Measurements from ENCODE around the gene PIGK.

DNA sequence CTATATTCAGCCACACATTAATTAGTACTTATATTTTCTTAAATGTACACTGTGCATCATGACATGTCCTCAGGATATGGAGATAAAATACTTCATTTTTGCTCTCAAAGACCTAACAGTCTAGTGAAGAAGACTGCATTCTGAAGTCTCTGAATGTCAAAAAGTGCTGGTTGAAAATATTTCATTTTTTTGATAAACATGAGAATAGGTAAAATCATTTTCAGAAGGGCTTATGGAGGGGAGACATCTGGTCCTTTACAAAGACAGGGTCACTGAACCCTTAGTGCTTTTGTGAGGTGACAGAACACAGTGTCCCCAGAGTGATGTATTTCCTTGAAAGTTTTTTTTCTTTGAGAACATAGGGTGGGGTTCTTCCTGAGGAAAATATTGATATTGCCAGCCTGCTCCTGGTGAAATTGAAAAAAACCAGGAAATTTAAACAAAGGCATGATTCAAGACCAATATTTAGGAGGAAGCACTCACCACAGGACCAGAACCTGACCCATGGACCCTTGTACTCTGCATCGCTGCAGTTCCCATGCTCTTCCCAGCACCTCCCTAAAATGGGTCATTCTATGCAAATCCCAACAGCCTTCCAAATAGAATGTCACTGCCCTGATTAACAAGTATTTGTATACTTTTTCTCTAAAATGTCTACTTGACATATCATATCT lies 63.6 kb downstream of the ST6GALNAC3 start:
- PRO-cap = no peak
- RAMPAGE, long total RNA, 4 experiments = no peak in any of the 4 experiments

GRCh38 chr1:76198154-76198634 lies 123.6 kb downstream of the ST6GALNAC3 start:
- PRO-cap = no peak
- RAMPAGE, long total RNA, 4 experiments = no peak in any of the 4 experiments

- PRO-cap = no peak
- RAMPAGE, long total RNA, 4 experiments = no peak in any of the 4 experiments
Observed at GRCh38 chr1:76474017-76474527, 393.2 kb upstream of the ST6GALNAC5 start.

DNA sequence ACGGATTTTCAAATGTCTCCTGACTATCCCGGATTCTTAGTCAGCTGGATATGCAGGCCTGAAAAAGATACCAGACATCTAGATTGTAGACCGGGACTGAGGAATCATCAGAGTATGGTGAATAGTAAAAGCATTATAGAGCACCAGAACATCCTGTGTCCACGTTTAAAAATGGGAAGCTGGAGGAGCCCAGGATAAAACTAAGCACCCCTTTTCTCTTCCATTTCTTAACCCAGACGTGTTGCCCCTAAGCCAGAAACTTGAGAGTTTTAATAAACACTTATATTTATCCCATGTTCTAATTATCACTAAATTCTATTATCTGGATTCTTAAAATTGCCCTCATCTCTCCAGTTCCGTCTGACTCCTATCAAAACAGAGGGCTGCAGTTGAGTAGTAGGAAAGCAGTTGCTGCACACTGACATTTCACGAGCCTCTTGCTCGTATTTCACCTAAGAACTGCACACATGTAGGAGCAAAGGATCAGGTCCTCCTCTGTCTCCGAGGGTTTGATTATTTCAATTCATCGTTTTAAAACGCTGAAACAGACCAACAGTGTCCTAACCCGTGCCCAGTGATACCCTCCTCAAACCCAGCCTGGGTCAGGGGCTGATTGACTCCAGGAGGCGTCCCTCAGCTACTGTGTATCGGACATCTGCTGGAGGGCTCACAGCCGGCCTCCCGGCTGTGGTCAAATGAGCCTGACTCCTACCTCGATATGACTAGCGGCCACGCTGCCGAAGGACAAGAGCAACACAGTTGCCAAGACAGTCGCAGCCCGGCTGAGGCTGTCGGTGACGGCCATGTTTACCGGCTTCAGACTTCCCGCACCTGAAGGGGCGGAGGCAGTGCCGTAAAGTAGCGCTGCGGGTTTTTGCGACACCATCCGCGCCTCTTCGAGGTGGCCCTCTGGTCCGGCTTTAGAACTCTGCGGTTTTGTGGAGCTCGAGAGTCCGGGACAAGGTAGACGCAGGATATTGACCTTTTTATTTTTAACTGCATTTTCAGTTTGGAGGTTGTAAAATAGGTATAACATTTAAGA lies at the start of gene PIGK:
PIGK (minus strand) TSS at position 833 of the 1,042 bp plus-strand sequence.
- PRO-cap = no peak
- RAMPAGE, long total RNA, 4 experiments = start-site peak on the minus strand in 4 of 4 experiments, centred at positions 809 to 823 of the sequence, 20 to 459 reads per replicate

GRCh38 chr1:77371025-77371442 lies 89.2 kb downstream of the AK5 start:
- PRO-cap = no peak
- RAMPAGE, long total RNA, 4 experiments = no peak in any of the 4 experiments

- PRO-cap = no peak
- RAMPAGE, long total RNA, 4 experiments = no peak in any of the 4 experiments
Observed at GRCh38 chr1:77889332-77889649, 867 bp downstream of the NEXN start.

GRCh38 chr1:77895719-77895978 lies 7.2 kb downstream of the NEXN start:
- PRO-cap = no peak
- RAMPAGE, long total RNA, 4 experiments = no peak in any of the 4 experiments

DNA sequence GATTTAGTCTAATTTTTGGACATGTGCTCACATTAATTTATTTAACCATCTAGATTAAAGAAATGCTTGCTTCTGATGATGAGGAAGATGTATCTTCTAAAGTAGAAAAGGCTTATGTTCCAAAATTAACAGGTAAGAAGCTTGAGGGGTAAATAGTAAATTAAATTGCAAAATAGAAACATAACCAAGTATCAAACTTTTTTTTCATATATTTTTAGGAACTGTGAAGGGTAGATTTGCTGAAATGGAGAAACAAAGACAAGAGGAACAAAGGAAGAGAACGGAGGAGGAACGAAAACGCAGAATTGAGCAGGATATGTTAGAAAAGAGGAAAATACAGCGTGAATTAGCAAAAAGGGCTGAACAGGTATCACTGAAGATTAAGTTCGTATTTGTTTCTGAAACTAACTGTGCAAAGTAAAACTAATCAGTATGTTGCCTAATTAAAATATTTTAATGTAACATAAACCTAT lies 29.5 kb downstream of the NEXN start:
- PRO-cap = no peak
- RAMPAGE, long total RNA, 4 experiments = no peak in any of the 4 experiments

- PRO-cap = no peak
- RAMPAGE, long total RNA, 4 experiments = no peak in any of the 4 experiments
Observed at GRCh38 chr1:77938165-77938480, 40.7 kb downstream of the FUBP1 start.

DNA sequence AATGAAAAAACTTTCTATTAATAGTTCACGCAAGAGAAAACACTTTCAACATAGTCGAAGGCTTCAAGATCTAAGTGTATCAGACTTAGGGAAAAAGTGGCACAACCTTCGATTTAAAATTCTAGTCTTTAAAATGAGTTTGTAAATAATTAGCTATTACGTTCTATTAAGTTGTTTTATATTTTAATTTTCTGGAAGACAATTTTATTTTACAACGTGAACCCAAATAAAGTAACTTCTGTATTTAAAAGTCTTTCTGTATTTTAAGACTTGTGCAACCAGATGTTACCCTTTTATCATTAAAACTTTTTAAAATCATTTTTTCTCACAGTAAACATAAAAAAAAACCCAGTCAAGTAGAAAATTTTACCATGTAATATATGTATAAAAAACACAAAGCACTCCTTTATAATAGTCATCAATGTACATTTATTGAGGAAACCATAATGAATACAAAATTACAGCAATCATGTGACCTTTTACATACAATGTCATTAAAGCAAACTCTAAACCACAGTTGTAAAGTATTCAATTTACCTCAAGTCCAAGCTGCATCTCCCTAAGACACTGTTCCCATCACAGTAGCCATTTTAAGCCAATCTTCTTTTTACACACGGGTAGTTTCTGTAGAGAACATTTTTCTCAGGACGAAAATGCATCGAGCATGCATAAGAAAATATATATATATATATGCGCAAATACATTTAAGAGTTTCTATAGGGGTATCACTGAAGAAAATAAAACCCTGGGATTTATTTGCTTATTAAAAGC lies 35.0 kb downstream of the FUBP1 start:
- PRO-cap = no peak
- RAMPAGE, long total RNA, 4 experiments = no peak in any of the 4 experiments

- PRO-cap = unidirectional peak, minus-strand start at chr1:78069959
- RAMPAGE, long total RNA, 4 experiments = no peak in any of the 4 experiments
Observed at GRCh38 chr1:78069692-78070175, 24.0 kb downstream of the GIPC2 start.

DNA sequence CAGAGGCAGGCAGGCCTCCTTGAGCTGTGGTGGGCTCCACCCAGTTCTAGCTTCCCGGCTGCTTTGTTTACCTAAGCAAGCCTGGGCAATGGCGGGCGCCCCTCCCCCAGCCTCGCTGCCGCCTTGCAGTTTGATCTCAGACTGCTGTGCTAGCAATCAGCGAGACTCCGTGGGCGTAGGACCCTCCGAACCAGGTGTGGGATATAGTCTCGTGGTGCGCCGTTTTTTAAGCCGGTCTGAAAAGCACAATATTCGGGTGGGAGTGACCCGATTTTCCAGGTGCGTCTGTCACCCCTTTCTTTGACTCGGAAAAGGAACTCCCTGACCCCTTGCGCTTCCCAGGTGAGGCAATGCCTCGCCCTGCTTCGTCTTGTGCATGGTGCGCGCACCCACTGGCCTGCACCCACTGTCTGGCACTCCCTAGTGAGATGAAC lies 155.6 kb downstream of the ADGRL4 start:
- PRO-cap = no peak
- RAMPAGE, long total RNA, 4 experiments = no peak in any of the 4 experiments

DNA sequence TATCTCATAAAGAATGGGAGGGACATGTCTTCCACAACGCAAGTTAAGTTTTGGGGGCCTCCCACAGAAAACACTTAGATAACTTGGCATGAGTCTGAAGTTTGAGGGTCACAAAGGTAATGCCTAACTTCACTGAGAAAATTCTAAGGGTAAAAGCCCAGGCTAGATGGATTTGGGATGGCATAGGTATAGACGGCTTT lies 1038.9 kb upstream of the ADGRL4 start:
- PRO-cap = no peak
- RAMPAGE, long total RNA, 4 experiments = no peak in any of the 4 experiments

DNA sequence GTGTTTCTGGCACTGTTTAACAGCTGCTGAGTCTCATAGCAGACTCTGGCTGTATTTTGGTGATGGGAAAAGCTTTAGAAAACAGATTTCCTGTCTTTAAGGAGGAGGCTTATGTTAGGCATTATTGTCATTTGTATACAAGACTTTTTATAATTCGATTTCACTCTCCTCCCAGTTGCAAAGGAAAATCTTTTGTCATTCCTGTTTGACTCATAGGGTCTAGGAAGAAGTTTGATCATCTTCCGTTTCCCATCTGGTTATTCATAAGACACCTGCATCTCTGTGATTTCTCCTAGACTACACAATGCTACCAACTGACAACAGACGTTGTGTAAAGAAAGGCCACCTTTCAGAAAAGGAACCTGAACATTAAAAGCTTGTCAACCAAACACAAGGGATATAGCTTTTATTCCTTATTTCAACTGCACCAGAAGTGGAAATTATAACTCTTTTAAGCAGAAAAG lies 386.0 kb upstream of the ADGRL2 start:
- PRO-cap = no peak
- RAMPAGE, long total RNA, 4 experiments = no peak in any of the 4 experiments

- PRO-cap = no peak
- RAMPAGE, long total RNA, 4 experiments = no peak in any of the 4 experiments
Observed at GRCh38 chr1:81426163-81426685, 374.5 kb upstream of the ADGRL2 start.

DNA sequence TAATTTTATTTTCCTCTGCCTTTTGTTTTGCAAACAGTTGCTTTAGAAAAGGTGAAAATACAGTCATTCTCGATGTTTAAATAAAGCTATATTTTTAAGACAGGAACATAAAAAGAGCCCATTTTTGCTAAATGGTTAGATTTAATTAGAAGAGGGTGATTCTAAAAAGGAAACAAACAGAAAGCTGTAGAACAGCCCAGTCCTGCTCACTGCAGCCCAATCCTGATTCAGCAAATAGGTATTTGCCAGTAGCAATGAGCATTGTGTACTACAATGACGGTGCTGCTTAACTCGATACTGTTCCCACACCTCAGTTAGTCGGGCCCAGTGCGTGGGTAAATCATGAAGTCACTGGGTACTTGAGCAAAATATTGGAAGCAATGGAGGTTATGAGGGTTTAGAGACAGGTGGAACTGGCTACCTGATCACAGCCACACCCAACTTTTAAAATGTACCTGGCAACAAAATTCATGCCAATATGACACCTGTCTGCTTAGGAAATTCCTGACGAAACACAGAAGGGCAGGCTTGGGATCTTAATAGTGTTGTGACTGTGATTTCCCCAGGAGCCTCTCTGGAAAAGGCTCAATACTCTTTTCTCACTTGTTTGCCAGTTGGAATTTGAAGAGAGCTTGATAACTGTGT lies 101.5 kb upstream of the ADGRL2 start:
- PRO-cap = no peak
- RAMPAGE, long total RNA, 4 experiments = no peak in any of the 4 experiments

- PRO-cap = no peak
- RAMPAGE, long total RNA, 4 experiments = no peak in any of the 4 experiments
Observed at GRCh38 chr1:81820844-81821286, 20.1 kb downstream of the ADGRL2 start.

- PRO-cap = no peak
- RAMPAGE, long total RNA, 4 experiments = no peak in any of the 4 experiments
Observed at GRCh38 chr1:82162538-82162797, 361.7 kb downstream of the ADGRL2 start.

- PRO-cap = no peak
- RAMPAGE, long total RNA, 4 experiments = no peak in any of the 4 experiments
Observed at GRCh38 chr1:84366734-84367075, 31.6 kb upstream of the DNASE2B start.

GRCh38 chr1:84854133-84854795 lies 38.7 kb downstream of the LPAR3 start:
- PRO-cap = no peak
- RAMPAGE, long total RNA, 4 experiments = no peak in any of the 4 experiments